Epithelial cell of proximal tubule (primary cell): ENCODE measurements around a stretch of chr16.

GRCh38 chr16:71816532-71817087 lies 8.0 kb upstream of the AP1G1 start:
- RAMPAGE, long total RNA = no peak
- RRBS = no CpG with 5 or more reads among the region's 11 CpGs

DNA sequence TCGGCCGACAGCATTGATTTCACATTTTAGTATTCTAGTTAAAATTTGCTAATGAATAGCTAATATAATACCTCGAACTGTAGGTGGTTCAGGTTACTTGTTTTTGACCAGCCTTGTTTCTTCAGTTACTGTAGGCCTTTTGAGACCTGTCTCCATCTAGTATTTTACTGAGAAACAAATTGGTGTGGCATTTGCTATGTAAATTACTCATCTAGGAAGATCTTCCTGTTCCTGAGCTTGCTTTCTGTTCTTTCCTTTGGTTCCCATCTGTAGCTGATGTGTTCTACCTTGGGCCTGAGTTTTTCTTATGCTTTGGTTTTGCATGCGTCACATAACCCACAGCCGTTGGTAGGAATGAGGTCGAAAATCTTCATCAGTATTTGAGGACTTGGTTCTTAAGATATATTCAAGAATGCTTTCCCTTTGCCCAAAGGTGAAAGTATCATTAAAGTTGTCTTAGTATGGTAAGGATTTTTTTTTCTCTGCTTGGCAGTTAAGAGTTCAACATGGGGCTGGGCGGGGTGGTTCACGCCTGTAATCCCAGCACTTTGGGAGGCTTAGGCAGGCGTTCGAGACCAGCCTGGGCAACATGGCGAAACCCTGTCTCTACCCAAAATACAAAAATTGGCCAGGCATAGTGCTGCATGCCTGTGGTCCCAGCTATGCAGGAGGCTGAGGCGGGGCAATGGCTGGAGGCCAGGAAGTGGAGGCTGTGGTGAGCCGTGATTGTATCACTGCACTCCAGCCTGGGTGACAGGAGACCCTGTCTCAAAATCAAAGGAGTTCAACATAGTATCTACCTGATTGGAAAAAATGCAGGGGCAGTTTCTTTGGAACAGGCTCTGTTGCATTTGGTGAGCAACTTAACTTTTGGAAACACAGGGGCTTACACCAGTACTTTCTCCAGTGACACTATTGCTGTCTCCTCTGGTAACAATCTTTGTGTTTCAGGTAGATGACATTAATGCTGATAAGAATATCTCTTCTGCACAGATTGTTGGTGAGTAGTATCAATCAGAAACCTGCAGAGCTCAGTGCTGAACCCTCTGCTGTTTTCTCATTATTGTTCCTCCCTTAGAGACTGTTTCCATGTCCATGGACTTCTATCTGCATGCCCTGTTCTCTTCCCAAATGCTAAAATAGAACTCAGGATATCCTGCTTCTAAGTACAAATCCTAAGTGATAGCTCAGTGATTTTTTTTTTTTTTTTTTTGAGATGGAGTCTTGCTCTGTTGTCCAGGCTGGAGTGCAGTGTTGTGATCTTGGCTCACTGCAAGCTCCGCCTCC lies 28.9 kb downstream of the IST1 start:
- RAMPAGE, long total RNA = no peak
- RRBS = no CpG with 5 or more reads among the region's 14 CpGs

DNA sequence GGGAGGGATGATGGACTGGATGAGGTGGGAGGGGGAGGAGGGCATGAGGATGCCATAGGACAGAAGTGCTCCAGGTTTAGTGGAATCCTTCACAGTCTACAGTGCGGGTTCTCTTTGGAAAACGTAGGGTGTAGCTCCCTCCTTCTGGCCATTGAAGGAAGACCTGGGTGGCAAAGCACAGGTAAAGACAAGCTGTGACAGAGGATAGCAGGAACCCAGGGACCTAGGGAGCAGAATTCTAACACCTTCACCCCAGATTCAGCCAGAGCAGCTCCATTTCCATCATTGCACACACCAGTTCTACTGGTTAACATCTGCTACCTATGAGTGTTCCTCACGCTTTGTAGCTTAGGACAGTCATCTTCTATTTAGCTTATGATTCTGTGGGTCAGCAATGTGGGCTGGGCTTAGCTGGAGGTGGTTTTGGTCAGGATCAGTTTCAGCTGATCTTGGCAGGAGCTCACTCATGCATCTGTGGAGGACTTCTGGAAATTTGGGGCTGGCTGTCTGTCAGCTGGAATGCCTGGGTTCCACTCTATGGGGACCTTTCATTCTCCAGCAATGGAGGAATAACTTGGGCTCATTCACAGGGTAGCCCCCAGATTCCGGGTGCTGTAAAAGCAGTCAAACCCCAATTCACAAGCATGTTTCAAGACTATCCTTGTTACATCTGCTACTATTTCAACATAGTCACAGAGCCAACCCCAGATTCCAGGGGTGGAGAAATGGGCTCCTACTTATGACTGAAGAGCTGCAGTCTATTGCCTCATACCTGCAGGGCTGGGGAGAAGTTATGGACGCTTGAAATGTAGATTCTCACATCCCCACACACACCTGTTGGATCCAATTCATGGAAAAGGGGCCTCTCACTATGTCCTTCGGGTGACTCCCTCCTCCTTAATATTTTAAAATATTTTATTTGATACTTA lies 3.5 kb upstream of the HP start:
- RAMPAGE, long total RNA = no peak
- RRBS = no CpG with 5 or more reads among the region's 6 CpGs

GRCh38 chr16:72101201-72101664 lies 7.6 kb downstream of the DHX38 start:
- RAMPAGE, long total RNA = no peak
- RRBS = no CpG with 5 or more reads among the region's 10 CpGs

DNA sequence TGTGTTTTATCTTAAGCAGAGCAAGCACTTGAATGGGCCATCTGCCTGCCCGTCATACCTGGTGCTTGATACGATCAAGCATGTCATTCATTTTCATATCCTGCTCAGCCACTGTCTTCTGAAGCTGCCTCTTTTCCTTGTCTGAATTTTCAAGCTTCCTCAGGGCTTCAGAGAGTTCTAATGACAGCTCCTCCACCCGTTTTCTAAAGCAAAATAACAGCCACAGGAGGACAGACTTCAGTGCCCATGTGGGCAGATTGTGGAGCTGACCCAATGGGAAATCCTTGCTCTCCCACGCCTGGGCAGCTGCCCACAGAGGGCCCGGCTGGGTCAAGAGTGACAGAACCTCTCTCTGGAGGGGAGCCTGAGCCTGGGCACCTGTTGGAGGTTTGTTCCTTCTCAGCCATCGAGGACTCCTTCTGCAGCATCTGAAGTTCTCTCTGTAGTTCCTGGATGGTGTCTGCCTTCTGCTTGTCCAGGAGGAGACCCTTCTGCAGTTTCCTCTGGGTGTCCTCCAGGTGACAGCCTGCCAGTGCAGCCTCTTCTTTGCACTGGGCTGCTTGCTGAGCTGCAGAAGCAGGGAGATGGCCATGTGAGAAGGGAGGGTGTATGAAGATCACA lies 36.6 kb downstream of the DHX38 start:
- RAMPAGE, long total RNA = no peak
- RRBS = no CpG with 5 or more reads among the region's 6 CpGs

GRCh38 chr16:72425306-72426097 lies 253.5 kb upstream of the PMFBP1 start:
- RAMPAGE, long total RNA = no peak
- RRBS = no CpG with 5 or more reads among the region's 27 CpGs

GRCh38 chr16:72427163-72428153 lies 255.5 kb upstream of the PMFBP1 start:
- RAMPAGE, long total RNA = no peak
- RRBS = no CpG with 5 or more reads among the region's 23 CpGs

GRCh38 chr16:72627062-72628025 lies 420.6 kb downstream of the ZFHX3 start:
- RAMPAGE, long total RNA = no peak
- RRBS = no CpG with 5 or more reads among the region's 33 CpGs

DNA sequence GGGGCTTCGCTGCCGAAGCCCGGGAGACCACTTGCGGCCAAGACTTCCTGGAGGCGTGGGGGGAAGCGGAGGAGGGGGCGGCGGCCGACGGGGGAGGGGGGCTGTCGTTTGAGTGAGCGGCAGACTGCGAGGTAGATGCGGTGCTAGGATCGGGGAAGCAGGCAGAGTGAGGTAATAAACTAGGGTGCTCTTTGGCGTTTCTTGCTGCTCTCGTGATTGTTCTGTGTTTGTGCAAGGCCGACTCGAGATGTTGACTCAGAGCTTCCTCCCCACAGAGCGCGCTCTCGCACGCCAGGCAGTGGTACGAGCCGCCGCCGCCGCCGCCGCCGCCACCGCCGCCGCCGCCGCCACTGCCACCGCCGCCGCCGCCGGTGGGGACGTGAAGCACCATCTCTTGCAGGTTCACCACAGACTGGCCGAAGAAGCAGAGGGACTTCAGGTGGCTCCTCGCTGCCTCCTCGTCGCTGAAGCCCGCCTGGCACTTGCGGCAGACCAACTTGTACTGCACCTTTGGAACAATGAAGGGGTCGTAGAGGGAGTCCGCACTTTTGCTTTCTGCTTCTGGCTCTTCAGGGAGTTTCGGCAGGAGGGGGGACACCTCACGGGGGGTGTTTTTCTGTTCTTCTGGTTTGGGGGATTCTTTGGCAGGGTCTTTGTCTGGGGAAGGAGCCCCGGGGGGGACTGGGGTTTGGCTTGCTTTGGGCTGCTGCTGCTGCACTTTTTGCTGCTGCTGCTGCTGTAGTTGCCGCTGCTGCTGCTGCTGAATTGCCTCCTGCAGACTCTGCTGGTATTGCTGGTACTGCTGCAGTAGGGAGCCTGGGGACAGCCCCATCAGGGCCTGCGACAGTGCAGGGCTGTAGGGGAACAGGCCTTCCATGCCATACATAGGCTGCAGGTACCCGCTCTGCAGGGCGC lies 260.3 kb downstream of the ZFHX3 start:
- RAMPAGE, long total RNA = no peak
- RRBS = no CpG with 5 or more reads among the region's 57 CpGs

GRCh38 chr16:72850880-72851372 lies 197.0 kb downstream of the ZFHX3 start:
- RAMPAGE, long total RNA = no peak
- RRBS = no CpG with 5 or more reads among the region's 8 CpGs

DNA sequence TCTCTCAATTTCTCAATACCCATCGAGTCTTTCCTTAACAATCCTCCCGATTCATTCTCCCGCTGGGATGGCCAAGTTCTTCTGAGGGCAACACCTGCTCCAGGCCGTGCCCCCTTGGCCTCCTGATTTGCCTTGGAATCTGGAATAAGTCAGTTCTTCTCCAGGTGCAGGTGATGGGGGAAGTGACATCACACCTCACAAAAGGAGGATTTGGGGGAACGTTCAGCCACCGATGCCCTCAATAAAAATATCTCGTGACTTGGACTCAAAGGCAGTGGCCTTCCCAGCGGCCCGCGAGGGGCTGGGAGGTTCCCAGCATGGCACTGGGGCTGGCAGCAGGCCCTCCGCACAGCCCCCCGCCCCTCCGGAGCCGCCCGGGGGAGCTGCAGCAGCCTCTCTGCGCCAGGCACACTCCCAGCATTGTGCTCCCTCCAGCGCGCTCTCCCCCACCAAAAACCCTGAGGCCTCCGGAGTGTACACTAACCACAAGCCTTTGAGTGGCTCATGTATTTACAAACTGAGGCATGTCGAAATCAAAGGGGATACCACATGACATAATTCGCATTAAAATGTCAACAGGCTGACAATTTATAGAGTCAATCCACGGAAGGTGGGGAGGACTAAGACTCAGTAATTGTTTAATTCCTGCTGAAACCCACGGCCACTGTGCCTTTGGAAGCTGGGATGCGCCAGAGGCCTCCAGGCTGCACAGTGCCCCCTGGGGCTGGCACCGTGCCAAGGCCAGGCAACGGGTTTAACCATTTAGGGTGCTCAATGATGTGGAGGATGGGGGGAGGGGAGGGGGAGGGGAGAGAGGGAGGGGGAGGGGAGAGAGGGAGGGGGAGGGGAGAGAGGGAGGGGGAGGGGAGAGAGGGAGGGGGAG lies 120.4 kb downstream of the ZFHX3 start:
- RAMPAGE, long total RNA = no peak
- RRBS = 66% methylated on average over 5 of the region's 26 CpGs

- RAMPAGE, long total RNA = no peak
- RRBS = no CpG with 5 or more reads among the region's 27 CpGs
Observed at GRCh38 chr16:72957517-72958010, 90.4 kb downstream of the ZFHX3 start.

- RAMPAGE, long total RNA = no peak
- RRBS = no CpG with 5 or more reads among the region's 42 CpGs
Observed at GRCh38 chr16:72959585-72960267, 88.2 kb downstream of the ZFHX3 start.

DNA sequence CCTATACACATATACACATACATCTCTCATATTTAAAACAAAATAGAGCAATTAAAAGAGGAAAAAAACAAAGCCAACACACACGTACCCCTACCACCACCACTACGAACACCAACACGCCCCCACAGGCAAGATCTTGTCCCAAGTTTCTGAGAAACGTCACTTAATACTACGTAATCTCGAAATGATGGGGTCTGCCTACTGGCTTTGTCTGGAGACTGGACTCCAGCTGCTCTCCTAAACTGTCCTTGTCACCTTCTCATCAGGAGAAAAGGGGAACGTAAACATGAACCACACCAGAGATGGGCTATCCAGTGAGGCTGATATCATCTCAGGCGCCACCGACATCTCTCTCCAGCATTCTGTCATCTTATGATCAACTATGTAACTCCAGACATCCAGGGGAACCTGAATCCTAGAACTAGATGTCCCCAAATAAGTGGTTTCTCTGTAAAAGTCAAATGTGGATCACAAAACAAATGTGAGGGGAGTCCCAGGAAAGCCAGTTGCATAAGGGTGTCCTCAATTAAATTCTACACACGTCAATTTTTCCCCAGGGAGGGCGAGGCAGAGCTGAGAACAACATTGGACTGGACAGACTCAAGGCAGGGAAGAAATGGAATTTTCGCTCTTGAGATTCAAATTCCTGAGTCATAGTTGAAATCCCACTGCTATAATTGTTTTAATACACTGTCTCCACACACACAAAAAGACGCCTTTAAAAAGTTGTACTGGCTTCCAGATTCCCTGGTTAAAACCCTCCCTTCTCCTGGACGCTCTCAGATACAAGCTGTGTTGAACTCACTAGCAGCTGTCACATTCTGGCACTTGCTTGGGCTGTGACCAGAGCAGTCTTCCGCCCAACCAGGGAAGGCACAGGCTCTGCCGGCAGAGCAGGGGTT lies 62.7 kb downstream of the ZFHX3 start:
- RAMPAGE, long total RNA = no peak
- RRBS = no CpG with 5 or more reads among the region's 16 CpGs

DNA sequence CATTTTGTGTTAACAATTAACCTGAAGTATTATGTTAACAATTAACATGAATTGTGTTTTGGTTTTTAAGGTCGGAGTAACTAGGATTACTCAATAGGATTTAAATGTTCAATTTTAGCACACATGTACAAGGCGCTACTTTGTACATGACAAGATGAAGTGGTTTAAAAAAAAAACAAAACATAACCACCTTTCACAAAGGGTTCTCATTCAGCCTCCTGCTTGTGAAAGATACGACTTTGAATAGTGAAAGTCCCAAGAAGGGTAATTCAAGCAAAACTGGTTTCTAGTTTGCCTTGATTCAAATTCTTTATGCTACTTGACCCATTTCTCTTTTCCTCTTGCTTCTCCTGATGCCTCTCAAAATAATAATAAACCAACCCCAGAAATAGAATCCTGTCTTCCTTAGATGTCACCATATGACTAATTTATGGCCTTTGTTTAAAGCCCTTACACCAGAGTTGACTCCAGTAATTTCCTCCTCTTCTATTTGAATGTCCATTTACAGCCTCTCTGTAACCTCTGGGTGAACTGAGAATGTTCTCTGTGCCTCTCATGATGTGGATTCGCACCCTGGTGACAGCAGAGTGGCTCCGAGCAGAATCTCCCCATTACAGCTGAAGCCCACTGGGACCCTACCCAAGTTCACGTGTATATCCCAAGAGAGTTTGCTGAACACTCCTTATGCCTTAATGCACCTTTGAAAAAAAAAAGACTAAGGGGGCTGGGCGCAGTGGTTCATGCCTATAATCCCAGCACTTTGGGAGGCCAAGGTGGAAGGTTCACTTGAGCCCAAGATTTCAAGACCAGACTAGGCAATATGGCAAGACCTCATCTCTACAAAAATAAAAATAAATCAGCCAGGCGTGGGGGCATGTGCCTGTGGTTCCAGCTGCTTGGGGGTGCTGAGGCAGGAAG lies 31.4 kb downstream of the ZFHX3 start:
- RAMPAGE, long total RNA = no peak
- RRBS = no CpG with 5 or more reads among the region's 8 CpGs

DNA sequence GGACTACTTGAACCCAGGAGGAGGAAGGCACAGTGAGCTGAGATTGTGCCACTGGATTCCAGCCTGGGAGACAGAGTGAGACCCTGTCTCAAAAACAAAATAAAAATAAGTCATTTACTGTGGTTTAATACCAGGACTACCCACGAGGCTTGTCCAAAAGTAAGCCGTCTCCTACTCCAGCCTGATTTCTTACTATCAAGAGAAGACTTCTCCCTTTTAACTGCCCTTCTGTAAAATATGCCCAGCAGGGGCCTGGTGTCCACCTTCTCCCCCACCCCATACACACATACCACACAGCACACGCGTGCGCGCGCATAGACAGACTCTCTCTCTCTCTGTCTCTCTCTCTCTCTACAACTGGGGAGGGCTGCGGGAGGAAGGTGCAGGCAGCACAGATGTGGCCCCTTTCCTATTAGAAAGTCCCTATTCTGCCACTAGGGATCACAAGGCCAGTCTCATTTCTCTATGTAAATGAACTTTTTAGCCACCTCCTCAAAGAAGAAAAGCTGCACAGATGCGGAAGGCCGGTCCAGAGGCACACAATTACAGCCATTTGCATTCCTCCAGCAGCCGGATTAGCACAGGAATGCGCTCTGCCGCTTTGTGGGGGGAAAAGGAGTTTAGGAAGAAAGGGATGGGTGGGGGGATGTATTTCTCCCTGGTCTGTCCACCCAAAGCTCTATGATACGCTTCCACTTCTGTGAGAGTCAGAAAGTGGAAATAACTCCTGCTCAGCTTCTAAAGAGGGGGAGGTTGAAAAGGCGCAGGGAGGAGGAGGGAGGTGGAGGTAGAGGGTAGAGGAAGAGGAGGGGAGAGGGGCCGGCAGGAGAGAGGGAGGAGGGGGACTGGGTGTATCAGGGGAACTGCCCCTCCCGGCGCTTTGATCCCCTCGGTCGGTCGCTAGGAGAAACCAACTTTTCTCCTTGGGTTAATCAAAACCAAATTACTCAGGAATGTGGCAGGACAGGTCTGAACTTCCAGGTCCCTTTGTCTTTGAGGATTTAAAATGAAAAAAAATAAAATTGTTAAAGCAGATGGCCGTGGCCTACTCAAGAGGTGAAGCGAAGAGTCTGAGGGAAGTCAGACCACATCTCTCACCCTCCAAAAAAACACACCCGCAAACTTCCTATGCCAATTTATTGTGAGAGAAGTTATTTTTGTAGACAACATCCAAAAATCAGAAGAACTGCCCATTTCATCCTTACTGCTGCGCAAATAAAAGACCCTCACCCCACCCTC lies 11.7 kb downstream of the ZFHX3 start:
- RAMPAGE, long total RNA = no peak
- RRBS = 32% methylated on average over 2 of the region's 25 CpGs

GRCh38 chr16:73052618-73053114 lies 4.7 kb upstream of the ZFHX3 start:
- RAMPAGE, long total RNA = no peak
- RRBS = no CpG with 5 or more reads among the region's 10 CpGs

DNA sequence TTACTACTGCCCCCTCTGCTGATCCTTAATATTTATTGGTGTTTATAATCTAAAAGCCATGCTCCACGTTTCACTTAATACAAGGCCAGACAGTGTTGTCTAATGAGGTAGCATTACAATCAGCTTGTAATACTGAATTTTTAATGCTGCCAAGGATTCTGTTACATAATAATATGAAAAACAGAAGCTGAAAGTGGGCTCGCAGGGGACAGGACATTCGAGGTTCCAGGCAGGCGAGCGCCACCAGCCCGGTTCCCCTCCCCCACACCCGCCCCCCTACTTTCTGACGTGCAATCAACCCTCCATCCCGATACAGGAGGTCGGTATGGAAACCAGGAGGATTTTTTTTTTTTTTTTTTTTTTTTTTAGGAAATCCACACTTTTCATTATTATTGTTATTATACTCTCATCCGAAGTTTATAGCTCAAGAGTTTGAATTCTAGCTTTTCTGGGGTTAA lies 6.2 kb upstream of the ZFHX3 start:
- RAMPAGE, long total RNA = no peak
- RRBS = no CpG with 5 or more reads among the region's 11 CpGs

DNA sequence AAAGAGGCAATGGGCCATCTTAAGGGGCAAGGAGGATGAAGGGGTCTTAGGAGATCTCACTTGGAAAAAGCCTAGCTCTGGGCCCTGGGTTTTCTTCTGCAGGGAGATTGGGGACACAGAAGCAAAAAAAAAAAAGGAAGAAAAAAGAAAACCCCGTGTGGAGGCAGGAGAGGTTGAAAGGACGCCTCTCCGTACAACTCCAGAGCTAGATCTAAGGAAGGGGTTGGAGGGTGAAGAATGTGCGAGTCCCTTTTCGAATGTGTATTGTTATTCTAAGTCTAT lies 14.6 kb upstream of the ZFHX3 start:
- RAMPAGE, long total RNA = no peak
- RRBS = no CpG with 5 or more reads among the region's 5 CpGs

- RAMPAGE, long total RNA = no peak
- RRBS = under 1% methylated on average over 2 of the region's 10 CpGs
Observed at GRCh38 chr16:74607335-74607830, 469 bp upstream of the GLG1 start.